Glomerular endothelial cell (primary cell): Measurements from ENCODE around the genes MIS18BP1 and RPS29.

GRCh38 chr14:44963478-44964463, 1.8 kb downstream of the TOGARAM1 start:
- RAMPAGE, long total RNA: no peak

DNA sequence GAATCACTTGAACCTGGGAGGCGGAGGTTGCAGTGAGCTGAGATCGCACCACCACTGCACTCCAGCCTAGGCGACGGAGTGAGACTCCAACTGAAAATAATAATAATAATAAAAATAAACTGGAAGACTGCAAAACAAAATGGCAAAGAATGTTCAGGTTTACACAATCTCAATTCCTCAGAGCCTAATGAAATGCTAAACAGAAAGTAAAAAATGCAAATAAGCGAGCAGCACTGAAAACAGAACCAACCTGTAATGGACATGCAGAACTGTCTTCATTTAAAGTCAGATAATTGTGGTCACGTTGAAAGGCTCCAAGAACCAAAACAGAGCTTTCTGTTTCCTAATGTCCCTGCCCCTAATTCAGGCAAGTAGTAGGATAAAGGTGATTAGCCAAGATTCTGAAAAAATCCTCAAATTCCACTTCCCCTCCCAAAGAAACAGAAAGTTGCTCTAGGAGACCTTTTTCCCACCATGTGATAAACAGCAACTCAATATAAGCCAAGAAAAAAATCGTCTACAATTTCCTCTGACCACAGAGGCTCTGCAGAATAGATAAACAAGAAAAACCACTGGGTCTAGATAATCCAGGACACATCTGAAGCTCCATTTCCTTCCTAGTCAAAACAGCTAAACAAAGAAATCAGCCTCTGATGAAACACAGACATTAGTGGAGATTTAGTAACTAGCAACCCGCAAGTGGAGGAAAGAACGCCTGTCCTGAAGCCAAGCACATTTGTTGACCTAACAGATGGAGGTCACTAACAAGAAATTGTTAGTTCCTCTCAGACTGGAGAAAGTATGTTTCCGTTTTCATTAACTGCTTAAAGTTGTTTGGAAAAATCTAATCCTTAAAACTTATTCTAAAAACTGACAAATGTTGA, 3.0 kb downstream of the MIS18BP1 start:
- RAMPAGE, long total RNA: no peak

DNA sequence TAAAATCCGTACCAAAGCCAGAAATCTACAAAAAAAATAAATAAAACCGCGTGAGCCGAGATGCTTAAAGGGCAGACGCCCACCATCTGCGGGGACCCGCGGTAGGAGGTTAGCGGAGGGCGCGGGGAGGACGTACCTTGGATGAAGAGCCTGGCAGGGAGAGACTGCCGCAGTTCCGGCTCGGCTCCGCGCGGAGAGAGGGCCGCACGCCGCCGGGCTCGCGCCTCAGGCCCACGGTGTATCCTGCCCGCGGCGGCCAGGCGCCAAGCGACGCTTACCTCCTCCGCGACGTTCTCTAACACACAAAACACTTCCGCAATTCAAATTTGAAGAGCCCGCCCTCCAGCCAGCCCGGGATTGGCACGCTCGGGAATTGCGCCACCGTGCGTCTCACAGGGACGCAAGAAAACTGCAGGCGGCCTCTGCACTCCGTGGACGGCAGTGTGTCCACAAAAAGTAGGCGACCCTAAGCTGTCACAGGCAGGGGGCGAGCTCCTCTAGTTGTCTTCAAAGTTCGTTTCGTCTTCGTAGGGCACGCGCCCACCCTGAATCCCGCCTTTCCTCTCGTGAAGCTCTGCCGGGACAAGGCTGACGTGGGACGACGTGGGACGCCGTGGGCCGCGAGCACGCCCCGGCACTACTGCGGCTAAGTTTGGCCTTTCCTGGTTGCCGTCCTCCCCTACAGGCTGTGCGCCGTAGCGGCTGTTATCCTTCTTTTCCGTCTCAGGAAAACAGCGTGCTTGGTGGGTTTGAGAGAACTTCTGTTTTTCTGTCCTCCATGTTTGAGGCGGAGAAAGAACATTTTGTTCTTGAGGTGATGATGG, at the start of gene MIS18BP1:
TSS of gene MIS18BP1 (minus strand) at position 304 of the 824 bp plus-strand sequence.
- RAMPAGE, long total RNA: start-site peak on the minus strand centred at position 284 of the sequence, 49 bp wide, 80 and 90 reads in 2 replicates

DNA sequence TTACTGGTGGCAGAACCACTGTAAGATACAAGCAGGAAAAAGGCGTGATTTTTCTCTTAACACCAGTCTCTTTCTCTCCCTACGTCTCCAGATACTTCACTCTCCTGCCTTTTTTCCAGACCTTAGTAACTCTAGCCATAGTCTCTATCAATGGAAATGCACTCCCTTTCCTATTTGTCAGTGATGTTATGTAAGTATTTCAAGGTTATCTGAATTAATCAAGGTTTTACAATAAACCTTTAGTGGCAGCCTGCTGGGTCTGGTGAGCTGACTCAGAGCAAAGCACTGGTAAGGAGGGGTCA, 11.7 kb downstream of the RPS29 start:
- RAMPAGE, long total RNA: no peak

- RAMPAGE, long total RNA: no peak
Measured at GRCh38 chr14:49582007-49582573, 4.1 kb downstream of the RPS29 start.

DNA sequence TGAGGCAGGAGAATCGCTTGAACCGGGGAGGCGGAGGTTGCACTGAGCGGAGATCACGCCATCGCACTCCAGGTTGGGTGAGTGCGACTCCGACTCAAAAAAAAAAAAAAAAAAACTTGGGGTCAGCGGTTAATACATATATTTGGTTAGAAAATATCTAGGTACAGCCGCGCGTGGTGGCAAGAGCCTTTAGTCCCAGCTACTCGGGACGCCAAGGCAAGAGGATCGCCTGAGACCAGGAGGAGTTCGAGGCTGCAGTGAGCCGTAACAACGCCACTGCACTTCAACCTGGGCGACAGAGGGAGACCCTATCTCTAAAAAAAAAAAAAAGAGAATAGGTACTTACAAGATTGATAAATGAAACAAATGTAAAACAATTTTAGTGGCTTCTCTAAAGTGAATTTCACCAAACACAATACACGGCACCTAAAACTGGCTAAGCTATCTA, 888 bp downstream of the RPS29 start:
- RAMPAGE, long total RNA: no peak

DNA sequence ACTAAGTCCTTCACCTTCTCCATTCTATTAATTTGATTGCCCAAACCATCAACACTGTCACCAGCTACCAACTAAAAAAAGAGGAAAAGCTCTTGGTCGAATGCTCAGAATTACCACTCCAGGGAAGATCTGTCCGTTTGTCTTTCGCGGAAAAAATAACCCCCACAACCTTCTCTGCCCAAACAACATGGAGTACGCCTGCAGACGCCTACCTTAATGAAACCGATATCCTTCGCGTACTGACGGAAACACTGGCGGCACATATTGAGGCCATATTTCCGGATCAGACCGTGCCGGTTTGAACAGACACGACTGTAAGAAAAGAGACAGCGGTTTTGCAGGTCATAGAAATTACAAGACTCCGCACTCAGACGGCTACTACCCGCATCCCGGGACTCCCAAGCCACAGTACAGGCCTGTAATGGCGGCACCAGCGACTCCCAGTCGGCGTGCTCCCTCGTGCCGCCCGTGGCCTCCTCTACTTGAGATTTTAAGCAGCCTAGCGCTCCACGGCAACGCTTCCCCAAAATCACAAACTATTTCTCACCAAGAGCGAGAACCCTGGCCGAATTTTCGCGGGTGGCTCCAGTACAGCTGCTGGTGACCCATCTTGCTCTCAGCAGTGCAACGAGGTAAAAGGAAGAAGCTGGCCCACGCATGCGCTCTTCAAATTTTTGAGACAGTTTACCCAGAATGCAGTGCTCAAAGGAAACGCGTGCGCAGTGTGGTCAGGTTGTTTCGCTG, at the start of gene RPS29:
TSS of gene RPS29 (minus strand) at position 643 of the 744 bp plus-strand sequence.
- RAMPAGE, long total RNA: no peak

- RAMPAGE, long total RNA: no peak
Measured at GRCh38 chr14:49622065-49623322, 1.9 kb downstream of the MGAT2 start.

DNA sequence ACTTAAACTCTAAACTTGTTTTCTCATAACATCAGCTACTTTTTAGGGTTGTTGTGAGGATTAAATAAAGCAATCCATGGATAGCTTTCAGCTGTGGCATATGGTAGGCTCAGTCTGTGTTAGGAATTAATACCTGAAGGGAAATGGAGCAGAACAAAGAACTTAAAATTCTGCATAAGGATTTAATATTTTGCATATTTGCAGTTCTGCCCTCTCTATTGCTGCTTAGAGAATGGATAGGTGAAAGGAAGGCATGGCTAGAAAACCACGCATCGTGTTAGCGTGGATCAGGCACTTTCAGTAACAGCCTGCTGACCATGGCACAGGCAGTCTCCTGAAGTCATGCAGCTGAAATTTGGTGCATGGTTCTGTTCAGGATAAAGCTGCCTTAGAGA, 2.7 kb downstream of the KLHDC2 start:
- RAMPAGE, long total RNA: no peak

- RAMPAGE, long total RNA: no peak
Measured at GRCh38 chr14:49774141-49774897, 6.4 kb downstream of the KLHDC2 start.

DNA sequence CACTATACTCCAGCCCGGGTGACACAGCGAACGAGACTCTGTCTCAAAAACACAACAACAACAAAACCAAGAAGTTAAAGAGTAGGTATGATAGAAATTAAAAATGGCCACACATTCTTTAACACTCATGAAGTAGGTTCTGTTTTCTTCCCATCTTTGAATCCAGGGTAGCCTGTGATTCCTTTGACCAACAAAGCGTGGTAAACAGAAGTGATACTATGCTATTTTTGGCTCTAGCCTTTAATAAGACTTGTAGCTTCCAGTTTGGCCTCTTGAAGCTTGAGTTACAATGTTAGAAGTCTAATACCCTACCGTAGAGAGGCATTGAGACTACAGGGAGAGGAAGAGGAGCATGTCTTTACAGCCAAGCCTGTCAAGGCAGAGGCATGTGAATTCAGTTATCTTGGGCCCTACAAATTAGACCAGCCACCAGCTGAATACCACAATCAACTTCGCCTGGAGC, 4.8 kb upstream of the NEMF start:
- RAMPAGE, long total RNA: no peak

DNA sequence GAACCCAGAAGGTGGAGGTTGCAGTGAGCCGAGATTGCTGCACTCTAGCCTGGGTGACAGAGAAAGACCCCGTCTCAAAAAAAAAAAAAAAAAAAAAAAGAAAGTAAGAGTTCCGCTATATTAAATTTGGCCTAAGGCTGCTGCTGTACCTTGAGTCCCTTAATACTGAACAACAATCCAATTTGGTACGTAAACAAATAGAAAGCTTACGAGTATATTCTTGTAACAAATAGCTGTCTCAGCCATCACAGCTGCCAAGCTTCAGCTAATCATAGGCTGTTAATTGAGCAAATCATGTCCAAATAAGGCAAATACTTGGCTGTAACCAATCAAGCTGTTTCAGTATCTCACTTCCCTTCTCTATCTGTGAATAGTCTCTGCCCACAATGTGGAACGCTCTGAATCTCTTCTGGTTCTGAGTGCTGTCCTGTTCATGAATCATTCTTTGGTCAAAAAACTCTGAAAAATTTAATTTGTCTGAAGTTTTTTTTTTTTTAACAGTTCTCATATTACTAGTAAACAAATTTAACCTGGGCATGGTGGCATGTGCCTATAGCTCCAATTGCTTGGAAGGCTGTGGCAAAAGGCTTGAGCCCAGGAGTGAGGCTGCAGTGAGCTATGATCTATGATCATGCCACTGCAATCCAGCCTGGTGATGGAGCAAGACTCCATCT, 5.8 kb upstream of the NEMF start:
- RAMPAGE, long total RNA: no peak

DNA sequence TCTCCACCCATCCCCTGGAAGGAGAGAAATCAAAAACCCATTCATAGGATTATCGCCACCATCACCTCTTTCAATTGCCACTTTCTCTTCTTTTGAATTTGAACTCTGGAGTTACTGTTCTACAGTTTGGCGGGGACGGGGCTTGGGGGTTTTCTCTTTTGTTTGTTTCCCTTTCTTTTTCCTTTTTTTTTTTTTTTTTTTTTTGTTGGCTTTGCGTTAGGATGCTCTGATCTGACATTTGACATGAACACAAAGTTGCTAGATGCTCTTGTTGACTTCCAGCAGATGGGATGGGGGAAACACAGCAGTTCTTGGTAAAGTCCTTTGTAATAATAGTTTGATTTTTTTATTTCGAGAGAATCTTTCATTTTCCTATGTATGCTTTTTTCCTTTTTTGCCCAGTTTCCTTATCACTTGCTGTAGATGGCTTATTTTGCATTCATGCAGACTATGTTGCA, 1.4 kb downstream of the ARF6 start:
- RAMPAGE, long total RNA: no peak

DNA sequence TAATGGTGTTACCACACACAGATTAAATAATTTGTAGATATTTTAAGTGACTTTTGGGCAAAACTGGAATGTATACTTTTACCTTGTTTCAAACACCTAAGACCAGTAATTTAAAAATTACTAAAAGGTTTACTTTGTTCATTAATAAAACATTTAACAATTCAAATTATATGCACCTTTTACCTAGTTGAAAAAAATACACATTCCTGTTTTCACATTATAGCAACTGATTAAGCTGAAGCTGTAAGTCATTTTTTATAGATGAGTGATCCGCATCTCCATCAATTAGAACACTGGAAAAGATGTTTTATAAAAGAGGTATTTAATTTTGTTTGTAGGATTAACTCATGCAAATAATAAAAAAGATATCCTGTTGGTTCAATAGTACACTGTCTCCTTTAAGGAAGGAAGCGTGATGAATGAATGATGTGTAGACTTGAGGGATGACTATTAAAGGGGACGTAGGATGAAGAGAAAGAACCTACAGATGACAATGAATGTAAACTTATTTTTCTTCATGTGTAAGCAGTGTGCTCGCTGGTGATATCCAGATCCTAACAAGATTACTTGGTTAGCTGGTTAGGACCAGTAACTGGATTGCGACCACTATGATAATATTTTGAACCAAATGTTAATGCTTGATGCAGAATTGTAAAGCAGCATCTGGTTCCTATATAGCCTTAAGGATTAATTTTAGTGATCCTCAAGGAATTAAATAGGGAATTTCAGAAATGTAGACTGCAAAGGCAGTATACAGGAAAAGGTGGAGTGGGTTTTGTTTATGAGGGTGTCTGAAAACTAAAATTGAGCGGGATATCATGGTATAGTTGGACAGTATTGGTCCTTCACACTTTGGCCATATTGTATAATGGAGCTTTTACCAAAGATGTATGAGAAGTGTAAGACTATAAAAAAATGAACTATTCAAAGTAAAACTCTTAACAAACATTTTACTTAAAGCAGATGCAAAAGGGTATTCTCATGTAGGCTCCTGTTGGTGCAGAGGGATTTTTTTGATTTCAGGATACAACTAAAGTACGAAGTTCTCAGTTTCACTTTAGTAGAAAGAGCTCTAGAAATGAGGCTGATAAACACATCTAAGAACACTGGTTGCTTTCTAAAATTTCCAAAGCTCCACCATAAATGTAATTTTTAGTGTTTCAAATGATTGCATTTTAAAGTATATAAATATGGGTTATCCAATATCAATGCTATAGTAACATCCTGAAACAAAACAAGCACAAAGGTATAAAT, 2.7 kb downstream of the ARF6 start:
- RAMPAGE, long total RNA: no peak

DNA sequence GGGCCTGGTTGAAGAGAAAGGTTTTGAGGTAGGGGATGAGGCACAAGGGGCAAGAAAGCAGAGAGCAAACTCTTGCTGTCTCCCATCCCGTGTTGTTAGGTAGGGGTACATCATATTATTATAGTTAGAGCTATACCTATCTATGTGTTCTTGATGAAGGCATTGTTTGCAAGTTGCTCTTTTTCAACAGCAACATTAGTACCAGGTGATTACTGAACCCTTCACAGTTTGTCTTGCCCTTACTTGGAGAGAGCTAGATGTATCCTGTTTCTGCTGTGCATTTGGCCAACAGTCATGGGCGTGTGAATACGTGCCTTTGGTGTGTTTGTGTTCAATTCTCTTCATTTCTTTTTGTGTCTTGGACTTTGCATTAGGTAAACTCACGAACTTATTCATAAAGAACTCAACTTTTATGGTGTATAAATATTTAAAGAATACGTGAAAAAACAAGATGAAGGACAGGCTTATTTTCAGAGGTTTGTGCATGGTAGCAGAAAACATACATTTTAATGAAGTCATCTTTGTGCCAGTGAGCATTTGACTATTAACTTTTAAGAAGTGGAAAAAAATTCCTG, 14.3 kb downstream of the ARF6 start:
- RAMPAGE, long total RNA: no peak

DNA sequence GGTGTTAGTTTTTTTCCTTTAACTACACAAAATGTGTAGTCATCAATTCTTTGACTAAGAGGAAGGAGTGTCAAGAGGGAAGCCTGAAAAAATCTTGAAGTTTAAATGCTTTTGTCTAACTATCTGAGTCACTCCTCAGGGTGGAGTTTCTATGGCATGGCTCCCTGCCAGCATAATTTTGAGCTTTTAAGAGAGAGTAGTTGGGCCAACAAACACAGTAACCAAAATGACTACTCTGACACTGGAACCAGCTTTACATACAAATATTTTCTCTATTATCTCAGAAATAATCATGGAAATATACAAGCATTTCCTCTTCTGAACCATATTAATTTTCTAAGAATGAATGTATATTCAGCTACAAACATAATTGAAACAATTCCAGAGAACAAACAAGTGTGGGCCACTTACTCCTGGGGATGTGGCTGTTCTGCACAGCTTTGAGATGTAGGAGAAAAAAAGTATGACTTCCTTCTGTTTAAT, 18.8 kb downstream of the ARF6 start:
- RAMPAGE, long total RNA: no peak

- RAMPAGE, long total RNA: no peak
Measured at GRCh38 chr14:49962227-49963321, 69.7 kb downstream of the ARF6 start.

GRCh38 chr14:50006976-50007998, 109.1 kb downstream of the VCPKMT start:
- RAMPAGE, long total RNA: no peak

DNA sequence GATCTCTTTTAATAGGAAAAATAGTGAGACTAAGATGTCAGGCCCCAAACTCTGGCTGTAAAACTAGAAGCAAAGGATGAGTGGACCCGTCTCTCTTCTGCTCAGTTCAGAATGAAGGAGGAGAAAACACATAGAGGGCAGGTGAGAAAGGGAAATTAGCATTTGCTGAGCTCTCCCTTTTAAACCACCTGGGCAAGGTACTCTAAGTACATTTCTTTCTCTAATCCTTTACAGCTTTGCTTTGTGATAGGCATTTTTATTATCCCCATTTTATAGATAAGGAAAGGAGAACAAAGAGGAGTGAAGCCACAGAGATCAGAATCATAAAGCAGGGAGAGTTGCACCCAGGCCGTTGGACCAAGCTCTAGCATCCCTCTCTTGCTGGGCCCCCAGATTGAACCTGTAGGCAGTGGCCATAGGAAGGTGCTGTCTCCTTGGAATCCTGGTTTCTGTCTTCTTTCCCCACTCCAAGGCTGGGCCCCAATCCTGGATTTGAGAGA, 47.1 kb downstream of the VCPKMT start:
- RAMPAGE, long total RNA: no peak

DNA sequence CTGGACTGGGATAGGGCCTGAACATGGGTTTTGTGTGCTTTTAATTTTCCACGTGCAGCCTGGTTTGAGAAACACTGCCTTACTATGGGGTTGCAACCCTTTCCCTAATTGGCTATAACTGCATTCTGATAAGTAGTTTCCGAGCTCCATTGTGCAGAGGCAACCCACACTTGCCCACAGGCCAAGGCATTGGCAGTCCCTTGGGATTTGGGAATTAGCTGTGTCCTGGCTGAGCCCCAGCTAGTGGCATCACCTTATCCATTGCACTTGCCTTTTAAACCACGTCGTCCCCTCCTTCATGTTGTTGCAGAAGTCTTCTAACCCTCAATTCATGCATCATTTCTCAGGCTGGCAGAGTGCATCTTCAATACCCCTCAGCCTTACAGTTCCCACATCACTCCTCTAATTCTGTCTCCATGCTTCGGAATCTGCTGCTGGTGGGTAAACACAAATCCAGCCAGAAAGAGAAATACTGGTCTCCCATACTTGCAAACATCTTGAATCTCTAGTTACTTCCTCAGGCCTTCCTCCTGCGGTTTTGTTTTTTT, 10.1 kb downstream of the VCPKMT start:
- RAMPAGE, long total RNA: no peak